HT1080 (cell line): ENCODE data around the gene PNN.

GRCh38 chr14:35285189-35285833 is 6.9 kb upstream of the PSMA6 start:
RAMPAGE:
- cytosol, long total RNA: no peak
- long total RNA: no peak
- nucleus, long total RNA: no peak

DNA sequence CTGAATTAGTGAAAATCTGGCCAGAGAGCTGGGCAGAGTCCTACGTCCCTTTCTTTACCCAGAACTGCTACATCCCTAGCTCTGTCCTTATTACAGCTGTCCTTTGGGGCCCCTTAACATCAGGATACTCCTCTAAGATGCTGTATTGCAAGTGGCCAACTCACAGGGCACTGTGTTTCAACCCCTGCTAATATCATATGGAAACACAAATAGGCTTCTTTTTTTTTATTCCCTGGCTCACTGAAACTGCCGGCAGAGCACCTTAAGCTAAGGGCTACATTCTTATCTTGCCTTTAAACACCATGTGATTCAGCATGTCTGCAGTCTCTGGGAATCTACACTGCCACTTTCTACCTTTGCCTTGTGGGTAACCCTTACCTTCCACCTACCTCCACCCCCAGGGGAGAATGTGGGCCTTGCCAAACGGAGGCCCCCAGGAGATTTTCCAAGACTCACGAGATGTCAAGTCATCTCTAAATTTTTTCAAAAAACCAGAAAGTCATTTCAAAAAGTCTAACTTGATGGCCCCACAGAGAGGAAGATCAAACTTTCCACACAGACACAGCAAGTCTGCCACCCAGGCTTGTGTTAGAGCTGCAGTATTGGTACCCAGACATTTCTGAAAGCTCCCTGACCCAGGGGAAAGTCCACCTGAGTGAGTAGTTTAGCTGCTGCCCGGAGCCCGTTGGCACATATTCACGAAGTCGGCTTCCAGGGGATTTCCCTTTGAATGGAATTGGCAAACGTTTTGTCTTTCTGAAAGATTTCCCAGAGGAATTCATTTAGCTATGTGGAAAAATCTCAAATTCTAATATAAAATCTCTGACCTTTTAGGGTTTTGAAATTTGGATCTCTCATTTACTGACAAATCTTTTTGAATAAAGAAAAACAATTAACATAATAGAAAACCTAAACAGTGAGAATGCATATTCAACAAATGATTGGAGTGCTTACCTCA is 4.7 kb upstream of the PSMA6 start:
RAMPAGE:
- cytosol, long total RNA: no peak
- long total RNA: no peak
- nucleus, long total RNA: no peak

GRCh38 chr14:35292549-35293304 is 545 bp downstream of the PSMA6 start:
RAMPAGE:
- cytosol, long total RNA: no peak
- long total RNA: no peak
- nucleus, long total RNA: no peak

RAMPAGE:
- cytosol, long total RNA: no peak
- long total RNA: no peak
- nucleus, long total RNA: no peak
Observed at GRCh38 chr14:35342172-35342909, 50.2 kb downstream of the PSMA6 start.

DNA sequence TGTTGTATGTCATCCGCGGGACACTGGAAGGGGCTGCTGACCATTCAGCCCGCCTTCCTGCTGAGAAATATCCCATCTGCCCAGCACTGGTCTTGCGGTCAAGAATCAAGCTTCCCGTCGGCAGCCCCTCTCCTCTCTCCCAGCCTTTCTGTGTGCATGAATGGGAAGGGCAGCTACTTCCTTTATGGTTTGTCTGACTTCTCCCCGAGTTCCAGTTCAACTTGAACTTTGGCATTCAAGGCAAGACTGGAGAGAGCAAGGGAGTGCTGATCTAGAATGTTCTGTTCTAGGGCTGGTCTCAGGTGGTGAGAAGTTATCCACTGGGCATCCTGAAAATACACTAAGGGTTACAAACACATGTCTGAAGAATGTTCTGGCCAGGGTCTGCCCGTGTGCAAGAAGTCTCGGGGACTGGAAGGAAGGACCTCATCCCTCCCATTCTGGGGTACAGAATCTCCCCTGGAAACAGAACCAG is 51.6 kb downstream of the PSMA6 start:
RAMPAGE:
- cytosol, long total RNA: no peak
- long total RNA: no peak
- nucleus, long total RNA: no peak

DNA sequence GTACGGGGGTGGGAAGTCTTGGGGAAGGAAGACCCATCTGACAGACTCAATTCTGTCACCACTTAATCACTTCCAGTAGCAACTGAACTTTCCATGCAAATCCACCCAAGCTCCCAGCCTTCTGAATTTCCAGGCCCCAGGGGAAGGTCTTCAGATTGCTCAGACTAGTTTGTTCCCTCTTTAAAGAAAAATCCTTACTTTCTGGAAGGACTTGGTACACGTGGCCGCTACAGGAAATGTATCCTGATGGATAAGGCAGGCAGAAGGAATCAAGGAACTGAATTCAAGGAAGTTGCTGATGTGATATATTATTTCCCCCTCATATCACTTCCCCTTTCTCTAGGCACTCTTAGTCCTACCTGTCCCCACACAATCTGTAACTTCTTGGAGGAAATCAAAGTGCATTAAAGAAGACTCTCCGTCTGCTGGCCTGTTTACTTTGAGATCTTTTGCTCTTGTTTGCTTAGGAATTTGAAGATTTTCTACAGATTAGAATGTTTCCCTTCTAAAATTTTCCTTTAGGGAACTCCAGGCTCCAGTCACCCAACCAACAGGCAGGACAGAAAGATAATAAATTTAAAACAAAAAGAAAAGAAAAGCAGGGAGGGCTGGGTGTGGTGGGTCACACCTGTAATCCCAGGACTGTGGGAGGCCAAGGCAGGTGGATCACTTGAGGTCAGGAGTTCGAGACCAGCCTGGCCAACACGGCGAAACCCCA is 6.3 kb downstream of the NFKBIA start:
RAMPAGE:
- cytosol, long total RNA: no peak
- long total RNA: no peak
- nucleus, long total RNA: no peak

DNA sequence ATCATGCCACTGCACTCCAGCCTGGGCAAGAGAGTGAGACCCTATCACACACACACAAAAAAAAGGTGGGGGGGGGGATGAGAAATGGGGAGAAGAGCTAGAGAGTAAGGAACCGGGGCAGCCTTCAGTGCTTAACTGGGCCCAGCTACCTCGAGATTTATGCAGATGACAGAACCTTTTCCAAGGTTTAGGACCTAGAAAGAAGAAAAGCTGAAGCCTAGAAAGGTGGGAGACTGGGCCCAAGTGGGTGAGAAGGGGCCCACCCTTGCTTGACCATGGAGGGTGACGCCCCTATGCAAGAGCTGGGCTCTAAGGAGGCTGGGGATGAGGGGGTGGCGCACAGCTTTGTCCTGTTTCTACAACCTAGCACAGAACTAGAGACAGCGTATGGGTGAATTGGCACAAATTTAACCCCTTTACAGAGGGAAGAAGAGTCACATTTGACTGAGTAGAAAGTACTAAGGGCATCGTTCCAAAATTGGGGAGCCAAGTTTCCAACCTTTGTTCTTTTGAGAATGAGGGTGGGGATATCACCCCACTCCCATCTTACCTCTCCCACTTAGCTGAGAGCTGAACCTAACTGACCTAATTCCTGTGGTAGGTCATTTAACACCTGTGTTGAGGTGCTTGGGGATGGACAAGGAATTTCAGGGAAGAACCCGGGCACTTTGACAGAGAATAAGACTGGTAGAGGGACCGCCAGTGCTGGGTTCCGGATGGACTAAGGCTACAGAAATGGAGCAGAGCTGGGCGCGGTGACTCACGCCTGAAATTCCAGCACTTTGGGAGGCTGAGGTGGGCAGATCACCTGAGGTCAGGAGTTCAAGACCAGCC is 5.4 kb downstream of the NFKBIA start:
RAMPAGE:
- cytosol, long total RNA: no peak
- long total RNA: no peak
- nucleus, long total RNA: no peak

DNA sequence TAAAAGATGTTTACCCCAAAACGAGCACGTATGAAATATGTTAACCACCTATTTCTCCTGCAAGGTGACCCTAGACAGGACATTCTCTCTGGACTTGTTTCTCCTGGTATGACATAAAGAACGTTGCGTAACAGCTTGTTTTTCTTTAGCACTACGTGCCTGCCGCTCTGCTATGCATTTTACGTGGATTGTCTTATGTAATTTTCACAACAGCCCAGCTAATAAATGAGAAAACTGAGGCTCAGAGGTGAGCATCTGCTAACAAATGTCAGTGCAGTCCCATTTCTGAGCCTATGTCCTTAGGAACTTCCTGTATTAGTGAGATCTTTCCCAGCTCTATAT is 3.8 kb downstream of the NFKBIA start:
RAMPAGE:
- cytosol, long total RNA: no peak
- long total RNA: no peak
- nucleus, long total RNA: no peak

DNA sequence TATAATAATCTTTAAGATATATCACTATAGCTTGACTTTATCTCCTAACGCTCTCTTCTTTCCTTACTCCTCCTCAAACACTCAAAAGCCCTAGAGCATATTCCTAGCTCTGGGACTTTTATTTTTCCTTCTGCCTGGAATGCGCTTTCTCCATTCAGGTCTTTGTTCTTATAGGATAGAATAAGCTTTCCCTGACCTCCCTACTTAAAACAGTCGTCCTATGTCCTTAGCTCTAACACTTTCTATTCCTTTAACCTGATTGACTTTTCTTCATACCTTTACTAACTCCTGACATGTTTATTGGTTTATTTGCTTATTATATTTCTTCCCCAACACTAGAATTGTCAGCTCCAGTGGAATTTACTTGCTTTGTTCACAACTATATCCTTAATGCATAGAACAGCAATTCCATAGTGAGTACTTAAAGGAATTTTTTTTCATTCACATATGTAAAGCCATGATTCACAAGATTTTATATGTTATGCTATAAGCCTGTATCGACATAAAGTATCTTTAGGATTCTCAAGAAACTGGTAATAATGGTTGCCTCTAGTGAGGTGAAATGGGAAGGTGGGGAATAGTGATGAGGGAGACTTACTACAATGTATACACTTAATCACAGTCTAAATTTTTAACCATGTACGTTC is 91.1 kb downstream of the RALGAPA1 start:
RAMPAGE:
- cytosol, long total RNA: no peak
- long total RNA: no peak
- nucleus, long total RNA: no peak

DNA sequence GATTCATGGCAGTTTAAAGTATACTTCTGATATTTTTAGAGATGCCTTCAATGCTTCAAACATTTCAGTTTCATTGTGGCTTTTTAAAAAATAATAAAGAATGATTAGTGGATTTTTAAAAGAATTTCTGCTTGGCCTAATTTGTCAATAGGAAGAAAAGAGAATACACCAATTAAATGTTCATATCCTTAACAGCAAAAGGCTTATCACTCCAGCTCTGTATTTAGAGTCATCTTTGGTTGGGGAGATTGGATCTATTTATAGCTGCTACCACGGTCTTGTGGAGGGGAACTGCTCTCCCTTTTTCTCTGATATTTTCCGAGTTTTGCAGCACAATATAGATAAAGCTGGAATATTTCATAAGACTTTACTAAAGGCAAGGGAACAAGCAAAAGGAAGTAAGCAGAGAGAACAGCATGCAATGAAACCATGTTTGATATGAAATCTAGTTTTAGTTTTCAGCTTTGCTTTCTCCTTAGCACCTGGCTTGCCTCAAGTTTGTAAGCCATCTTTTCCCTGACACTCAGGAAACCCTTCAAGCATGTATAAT is 35.1 kb downstream of the BRMS1L start:
RAMPAGE:
- cytosol, long total RNA: no peak
- long total RNA: no peak
- nucleus, long total RNA: no peak

GRCh38 chr14:36305771-36306339 is 14.6 kb downstream of the MBIP start:
RAMPAGE:
- cytosol, long total RNA: no peak
- long total RNA: no peak
- nucleus, long total RNA: no peak

RAMPAGE:
- cytosol, long total RNA: no peak
- long total RNA: no peak
- nucleus, long total RNA: no peak
Observed at GRCh38 chr14:36505843-36506837, 13.9 kb downstream of the NKX2-1 start.

GRCh38 chr14:36662498-36663215 is 997 bp downstream of the PAX9 start:
RAMPAGE:
- cytosol, long total RNA: no peak
- long total RNA: no peak
- nucleus, long total RNA: no peak

RAMPAGE:
- cytosol, long total RNA: no peak
- long total RNA: no peak
- nucleus, long total RNA: no peak
Observed at GRCh38 chr14:36856056-36856435, 194.4 kb downstream of the PAX9 start.

DNA sequence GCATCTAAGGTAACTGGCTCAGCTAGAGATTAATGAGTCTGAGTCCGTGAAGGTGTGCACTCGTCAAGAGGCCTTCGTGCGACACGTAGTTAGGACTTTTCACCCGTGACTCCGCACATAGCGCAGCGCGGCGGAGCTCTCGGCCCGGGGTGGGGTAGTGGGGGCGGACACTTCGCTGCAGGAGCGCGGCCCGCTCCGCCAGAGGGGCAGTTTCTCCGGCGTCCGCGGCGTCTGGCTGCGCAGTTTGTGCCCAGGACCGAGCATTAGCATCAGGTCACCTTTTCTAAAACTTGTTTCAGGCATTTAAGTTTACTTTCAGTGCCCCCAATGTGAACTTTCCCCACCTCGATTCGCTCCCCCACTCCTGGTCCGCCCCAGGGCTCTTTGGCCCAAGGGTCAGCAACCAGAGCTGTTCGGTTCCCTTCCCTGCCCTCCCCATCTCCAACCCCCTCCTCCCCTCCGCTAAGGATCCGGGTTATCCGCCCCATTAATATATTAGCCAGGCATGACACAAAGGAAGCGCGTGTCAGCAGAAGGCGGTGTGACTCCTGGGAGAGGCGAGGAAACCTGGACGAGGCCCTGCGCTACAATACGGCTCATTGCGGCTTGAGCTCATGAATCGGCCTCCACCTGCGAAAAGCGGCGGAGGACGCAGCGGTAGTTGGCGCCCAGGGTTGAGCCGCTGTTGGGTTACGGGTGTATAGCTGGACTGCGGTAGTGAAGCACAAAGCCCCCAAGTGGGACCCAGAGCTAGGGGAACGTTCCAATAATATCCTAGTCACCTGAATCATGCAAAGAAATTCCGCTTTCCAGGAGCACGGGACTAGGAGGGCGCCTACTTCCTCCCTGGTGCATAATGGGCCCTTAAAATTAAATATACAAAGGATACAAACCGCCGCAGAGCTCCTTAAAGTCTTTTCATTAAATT is 10.1 kb downstream of the FOXA1 start:
RAMPAGE:
- cytosol, long total RNA: no peak
- long total RNA: no peak
- nucleus, long total RNA: no peak

GRCh38 chr14:37589382-37589817 is 5.6 kb downstream of the FOXA1 start:
RAMPAGE:
- cytosol, long total RNA: no peak
- long total RNA: no peak
- nucleus, long total RNA: no peak

GRCh38 chr14:37599245-37600460 is 4.2 kb downstream of the TTC6 start:
RAMPAGE:
- cytosol, long total RNA: no peak
- long total RNA: no peak
- nucleus, long total RNA: no peak

RAMPAGE:
- cytosol, long total RNA: no peak
- long total RNA: no peak
- nucleus, long total RNA: no peak
Observed at GRCh38 chr14:37601922-37602294, 6.5 kb downstream of the TTC6 start.

DNA sequence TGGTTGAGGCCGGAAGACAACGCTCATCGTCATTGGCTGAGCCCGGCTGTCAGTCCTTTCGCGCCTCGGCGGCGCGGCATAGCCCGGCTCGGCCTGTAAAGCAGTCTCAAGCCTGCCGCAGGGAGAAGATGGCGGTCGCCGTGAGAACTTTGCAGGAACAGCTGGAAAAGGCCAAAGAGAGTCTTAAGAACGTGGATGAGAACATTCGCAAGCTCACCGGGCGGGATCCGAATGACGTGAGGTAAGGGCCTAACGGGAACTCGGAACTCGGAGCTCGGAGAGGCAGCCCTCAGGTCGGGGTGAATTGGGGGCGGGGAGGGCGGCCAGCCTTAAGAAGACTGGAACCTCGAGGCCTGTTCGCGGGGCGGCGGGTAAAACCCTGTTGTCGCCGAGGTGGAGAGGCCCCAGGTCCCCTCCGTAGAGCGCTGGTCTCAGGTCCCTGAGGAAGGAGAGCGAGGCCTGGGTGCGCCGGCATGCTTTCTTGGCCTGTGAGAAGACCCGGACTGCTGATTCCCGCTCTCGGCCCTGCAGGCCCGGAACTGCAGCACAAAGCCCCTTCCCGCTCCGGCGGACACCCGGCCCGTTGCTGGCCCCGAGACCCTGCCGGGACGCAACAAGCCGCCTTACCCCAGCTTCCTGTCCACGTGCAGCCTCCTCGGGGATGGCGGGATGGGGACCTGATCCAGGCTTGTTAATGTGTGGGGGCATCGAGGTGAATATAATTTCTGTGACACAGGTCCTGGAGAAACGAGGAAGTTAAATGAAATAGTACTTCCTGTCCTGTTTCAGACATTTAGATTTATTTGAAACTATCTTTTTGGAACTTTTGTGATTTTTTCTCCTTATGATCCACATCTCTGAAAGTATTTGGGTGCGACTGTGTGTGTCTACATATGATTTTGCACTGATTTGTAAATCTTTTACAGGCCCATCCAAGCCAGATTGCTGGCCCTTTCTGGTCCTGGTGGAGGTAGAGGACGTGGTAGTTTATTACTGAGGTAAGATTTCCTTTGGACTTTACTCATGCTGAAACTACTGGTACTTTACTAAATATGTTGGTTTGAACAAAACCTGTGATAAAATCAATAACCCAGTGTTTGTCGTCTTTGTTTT is at the start of gene PNN:
Gene PNN, plus strand, starts transcription at position 103 of the 1,113 bp plus-strand sequence.
RAMPAGE:
- cytosol, long total RNA: no peak
- long total RNA: no peak
- nucleus, long total RNA: start-site peak on the plus strand centred at position 86 of the sequence, 71 bp wide, 380 and 130 reads in 2 replicates

GRCh38 chr14:39426315-39427281 is 5.6 kb downstream of the FBXO33 start:
RAMPAGE:
- cytosol, long total RNA: no peak
- long total RNA: no peak
- nucleus, long total RNA: no peak